Keratinocyte (primary cell): Measurements from ENCODE around the genes OR2AK2, OR2L2, OR2T33 and OR2T12.

GRCh38 chr1:247818803-247819367 is 5.0 kb downstream of the OR14A16 start:
CAGE:
- cytosol, long polyA minus RNA = no peak
- cytosol, long polyA plus RNA = no peak
- long polyA plus RNA = no peak
- nucleus, long polyA minus RNA = no peak
- nucleus, long polyA plus RNA = no peak

GRCh38 chr1:247964821-247965300 is at the start of gene OR2AK2:
Gene OR2AK2, plus strand, starts transcription at chr1:247965233.
CAGE:
- cytosol, long polyA minus RNA = no peak
- cytosol, long polyA plus RNA = no peak
- long polyA plus RNA = no peak
- nucleus, long polyA minus RNA = no peak
- nucleus, long polyA plus RNA = no peak

GRCh38 chr1:248029720-248030216 is at the start of gene OR2L2:
Gene OR2L2, plus strand, starts transcription at chr1:248030070.
CAGE:
- cytosol, long polyA minus RNA = no peak
- cytosol, long polyA plus RNA = no peak
- long polyA plus RNA = no peak
- nucleus, long polyA minus RNA = no peak
- nucleus, long polyA plus RNA = no peak

DNA sequence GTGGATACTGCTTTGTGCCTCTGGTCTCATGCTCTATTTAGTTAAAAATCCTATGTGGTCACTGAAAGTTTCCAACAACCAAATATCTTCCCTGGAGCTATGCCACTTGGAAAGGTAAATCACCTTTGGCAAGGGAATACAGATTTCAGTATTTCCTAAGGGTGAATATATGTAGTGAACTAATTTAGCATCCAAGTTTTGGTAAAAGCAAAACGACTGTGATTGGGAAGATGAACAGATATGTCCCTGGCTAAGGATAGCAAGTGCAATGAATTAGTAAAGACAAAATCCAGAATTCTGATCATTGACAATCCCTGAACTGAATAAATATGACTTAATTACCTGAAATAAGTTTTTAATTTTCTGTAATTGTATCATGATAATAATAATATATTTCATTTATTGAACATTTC is at the start of gene OR2T33:
Gene OR2T33, minus strand, starts transcription at position 119 of the 413 bp plus-strand sequence.
CAGE:
- cytosol, long polyA minus RNA = no peak
- cytosol, long polyA plus RNA = no peak
- long polyA plus RNA = no peak
- nucleus, long polyA minus RNA = no peak
- nucleus, long polyA plus RNA = no peak

GRCh38 chr1:248303179-248303770 is at the start of gene OR2T12:
Gene OR2T12, minus strand, starts transcription at chr1:248303424.
CAGE:
- cytosol, long polyA minus RNA = no peak
- cytosol, long polyA plus RNA = no peak
- long polyA plus RNA = no peak
- nucleus, long polyA minus RNA = no peak
- nucleus, long polyA plus RNA = no peak

DNA sequence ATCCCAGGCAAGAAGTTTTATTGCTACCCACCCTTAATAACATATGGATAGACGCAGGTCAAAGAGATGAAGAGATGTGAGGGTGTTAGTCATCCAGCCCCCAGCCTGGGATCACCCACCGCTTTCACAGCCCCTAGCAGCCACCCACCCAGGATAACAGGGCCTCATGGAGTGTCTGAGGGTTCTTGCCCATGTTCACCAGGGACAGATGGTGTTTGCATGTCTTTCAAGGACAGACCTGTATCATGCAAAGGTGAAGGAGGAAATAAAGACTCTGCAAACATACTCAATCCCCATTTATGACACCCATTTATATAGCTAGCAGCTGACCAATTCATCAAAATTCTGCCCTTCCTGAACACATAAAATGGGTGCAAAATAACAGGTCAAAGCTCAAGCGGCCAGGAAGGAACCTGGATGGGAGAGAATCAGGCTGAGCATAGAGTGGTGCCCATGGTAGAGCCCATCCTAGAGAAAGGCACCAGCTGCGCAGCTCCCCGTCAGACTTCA is 32.7 kb upstream of the LYPD8 start:
CAGE:
- cytosol, long polyA minus RNA = no peak
- cytosol, long polyA plus RNA = no peak
- long polyA plus RNA = no peak
- nucleus, long polyA minus RNA = no peak
- nucleus, long polyA plus RNA = no peak

DNA sequence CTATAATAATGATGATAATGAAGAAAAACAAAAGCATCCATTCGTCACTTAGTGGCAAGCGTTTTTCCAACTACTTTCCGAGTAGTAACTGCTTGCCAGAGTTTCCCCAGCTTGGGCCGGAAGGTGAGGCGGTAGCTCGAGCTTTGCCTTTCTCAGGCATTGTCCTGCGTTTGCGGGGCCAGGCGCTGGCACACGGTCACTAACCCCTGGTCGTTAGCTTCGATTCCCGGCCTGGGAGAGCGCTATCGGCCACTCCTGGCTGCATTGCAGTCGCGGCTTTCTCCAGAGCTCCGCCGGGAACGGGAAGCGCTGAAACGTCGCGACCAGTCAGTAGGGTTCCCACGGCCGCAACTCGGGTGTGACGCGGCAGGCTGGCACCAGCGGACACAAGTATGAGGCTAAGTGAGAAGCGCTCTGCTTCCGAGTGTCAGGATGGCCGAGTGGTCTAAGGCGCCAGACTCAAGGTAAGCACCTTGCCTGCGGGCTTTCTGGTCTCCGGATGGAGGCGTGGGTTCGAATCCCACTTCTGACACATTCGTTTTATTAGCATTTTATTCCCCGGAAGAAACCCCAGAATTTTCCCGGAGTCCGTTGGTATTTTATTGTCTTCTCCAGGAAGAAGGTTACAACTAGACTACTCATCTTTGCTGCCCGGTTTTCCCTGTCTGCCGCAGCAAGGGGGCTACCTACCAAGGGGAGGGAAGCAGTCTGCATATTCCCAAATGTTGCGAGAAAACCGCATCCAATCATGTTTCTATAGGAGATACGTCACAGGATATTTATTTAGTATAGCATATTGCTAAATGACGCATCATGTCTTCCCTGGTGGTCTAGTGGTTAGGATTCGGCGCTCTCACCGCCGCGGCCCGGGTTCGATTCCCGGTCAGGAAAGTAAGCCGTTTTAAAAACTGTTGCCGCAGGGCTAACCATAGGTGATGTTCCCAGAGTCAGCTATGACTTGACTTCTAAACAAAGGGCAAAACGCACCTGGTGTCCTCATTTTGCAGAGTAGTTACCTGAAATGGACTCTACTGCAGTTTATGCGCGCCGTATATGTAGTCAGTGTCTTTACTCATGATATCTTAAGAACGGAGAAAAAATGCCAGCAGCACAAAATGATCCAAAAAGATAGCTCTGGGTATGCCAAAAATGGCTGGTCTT is 14.9 kb upstream of the ZNF692 start:
CAGE:
- cytosol, long polyA minus RNA = no peak
- cytosol, long polyA plus RNA = no peak
- long polyA plus RNA = no peak
- nucleus, long polyA minus RNA = no peak
- nucleus, long polyA plus RNA = no peak

DNA sequence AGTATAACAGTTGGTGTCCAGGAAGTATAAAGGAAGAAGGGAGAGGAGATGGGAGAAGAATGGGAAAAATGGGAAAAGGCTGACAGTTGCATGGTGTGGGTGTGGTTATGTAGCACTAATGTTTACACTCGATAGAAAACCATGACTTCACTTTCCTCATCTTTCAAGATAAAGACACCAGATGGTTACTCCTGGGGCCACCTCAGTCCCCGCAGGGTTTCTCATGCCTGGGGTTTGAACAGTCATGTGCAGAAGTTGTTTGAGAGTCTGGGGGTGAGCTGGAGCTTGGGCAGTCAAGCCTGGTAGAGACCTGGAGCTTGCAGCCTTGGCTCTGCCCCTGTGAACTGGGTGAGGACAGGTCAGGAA is 7.9 kb downstream of the PGBD2 start:
CAGE:
- cytosol, long polyA minus RNA = no peak
- cytosol, long polyA plus RNA = no peak
- long polyA plus RNA = no peak
- nucleus, long polyA minus RNA = no peak
- nucleus, long polyA plus RNA = no peak